Airway epithelial cell (primary cell): ENCODE measurements around the gene MAOA.

DNA sequence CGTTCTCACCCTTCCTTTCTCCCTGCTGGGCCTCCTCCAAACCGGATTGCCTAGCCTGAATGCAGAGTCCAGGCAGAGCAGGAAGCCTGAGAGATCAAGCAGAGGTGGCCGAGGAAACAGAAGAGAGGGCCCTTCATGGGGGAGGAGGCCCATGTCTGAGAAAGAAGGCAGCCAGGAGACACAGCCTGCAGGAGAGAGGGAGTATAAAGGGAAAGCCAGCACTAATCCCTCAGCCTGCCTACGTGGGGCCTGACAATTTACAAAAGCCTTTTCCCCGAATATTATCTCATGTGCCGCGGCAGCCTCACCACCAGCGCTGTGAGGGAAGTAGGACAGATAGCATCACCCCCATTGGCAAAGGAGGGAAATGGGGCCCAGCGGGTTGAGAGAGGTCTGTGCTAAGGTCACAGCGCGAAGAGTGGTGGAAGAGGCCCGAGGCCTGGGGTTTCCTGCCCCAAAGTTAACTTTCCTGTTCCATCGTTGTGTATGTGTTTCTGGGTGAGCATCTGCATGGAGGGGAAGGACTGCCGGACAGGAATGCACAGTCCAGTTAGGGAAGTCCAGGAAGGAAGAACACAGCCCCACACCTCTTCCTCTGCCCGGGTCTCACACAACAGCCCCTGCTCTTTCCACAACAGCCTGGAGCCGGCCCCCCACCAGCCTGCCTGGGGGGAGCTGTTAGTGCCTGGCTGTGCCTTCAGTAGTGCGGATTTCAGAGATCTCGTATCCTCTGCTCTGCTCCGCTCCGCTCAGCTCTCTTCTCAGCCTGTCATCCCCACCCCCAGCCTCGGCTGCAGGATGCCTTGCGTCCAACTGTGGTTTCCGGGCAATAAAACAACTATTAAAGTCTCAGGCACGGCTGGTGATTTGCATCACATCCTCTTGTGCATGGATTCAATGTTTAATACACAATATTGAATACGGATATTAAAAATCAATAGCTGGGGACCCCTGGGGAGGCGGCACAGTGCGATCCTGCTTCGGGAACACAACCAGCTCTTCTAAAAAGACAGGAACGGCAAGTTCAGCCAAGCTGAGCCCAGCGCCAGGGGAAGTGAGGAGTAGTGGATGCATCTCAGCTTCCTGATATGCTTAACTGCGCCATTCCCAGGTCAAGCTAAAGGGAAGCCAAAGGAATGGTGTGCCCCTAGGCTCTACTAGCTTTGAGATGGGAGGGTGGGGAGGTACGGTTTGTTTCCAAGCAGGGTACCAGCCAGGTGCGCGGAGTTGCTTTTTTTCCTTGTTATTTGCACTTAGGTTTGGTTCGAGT, 51.1 kb upstream of the BCOR start:
- RAMPAGE, long total RNA = no peak

DNA sequence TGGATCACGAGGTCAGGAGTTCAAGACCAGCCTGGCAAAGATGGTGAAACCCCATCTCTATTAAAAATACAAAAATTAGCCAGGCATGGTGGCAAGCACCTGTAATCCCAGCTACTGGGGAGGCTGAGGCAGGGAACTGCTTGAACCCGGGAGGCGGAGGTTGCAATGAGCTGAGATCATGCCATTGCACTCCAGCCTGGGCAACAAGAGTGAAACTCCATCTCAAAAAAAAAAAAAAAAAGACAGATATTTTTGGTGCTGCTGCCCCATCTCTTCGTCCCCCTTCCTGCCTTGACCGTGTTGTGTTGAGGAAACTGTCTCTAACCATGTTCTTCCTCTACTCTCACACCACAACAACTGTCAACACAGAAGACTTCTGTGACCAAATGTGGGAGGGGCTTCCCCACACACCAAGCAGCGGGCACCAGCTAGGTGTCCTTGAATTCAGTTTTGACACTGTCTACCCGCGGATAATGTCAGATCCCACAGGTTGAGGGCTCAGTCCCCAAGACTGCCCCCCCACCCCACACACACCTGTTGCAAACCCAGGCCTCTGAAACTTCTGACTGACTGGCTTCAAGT, 104.6 kb upstream of the BCOR start:
- RAMPAGE, long total RNA = no peak

DNA sequence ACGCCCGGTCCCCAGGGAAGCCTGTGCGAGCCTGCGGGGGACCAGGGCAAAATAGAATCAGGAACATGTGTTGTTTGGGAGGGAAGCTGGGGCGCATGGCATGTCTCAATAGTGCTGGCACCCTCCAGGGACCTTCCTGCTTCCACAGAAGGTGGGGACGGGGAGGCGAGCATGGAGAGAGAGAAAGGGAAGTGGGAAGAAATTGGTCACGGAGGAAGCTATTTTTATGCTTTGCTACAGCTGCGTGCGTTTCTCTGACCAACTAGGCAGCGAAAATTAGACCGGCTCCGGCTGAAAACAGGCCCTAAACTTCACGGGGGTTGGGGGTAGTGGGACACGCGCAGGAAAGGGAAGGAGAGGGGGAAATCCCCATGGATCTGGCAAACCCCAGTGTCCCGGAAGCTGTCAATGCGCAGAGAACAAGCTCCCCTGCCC, 169.7 kb upstream of the BCOR start:
- RAMPAGE, long total RNA = no peak

GRCh38 chrX:40582728-40583385, 2.1 kb downstream of the ATP6AP2 start:
- RAMPAGE, long total RNA = no peak

GRCh38 chrX:40663870-40664213, 16.5 kb upstream of the CXorf38 start:
- RAMPAGE, long total RNA = no peak

- RAMPAGE, long total RNA = no peak
These were observed 39.2 kb upstream of the USP9X start for GRCh38 chrX:41045816-41046634.

DNA sequence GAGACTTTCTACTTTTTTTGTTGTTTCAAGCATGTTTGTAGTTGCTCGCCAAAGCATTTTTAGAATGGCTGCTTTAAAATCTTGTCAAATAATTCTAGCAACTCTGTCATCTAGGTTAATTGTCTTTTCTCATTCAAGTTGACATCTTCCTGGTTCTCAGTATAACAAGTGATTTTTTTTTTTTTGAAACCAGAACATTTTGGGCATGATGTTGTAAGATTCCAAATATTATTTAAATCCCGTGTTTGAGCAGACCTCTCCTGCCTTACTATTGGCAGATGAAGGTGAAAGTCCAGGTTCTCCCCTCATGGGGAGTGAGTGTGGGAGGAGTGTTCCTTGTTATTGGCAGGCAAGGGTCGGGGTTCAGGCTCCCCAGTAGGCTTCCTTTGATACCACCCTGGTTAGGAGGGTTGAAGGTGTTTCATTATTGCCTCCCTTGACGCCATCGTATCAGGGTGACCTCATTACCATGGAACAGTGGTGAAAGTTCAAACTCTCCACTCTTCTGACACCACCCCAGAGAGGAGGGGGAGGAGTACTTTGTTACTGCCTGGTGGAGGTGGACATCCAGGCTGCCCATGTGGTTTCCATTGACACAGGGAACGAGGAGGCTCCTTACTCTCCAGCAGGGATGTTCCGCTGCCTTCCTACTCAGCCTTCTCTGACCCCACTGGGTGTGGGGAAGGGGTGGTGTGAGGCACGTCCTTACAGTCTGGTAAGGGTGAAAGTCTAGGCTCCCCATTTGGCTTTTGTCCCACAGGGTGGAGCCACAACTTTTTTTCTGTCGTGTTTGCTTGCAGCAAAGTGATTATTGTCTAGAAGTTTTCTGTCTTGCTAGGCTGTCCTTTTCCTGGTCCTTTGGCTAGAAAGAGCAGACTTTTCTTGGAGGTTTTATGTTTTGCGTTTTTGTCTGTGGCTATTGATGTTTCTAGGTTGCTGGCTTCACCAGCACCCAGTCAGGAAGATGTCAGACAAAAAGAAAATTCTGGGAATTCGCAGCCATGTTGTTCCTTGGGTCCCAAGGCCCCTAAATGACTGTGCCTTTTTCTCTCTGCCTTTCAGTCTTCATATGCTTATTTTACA, 37.3 kb upstream of the USP9X start:
- RAMPAGE, long total RNA = no peak

GRCh38 chrX:41087097-41087727, 2.0 kb downstream of the USP9X start:
- RAMPAGE, long total RNA = no peak

- RAMPAGE, long total RNA = no peak
These were observed 11.0 kb downstream of the USP9X start for GRCh38 chrX:41096210-41096632.

GRCh38 chrX:41218384-41218738, 115.6 kb upstream of the DDX3X start:
- RAMPAGE, long total RNA = no peak

DNA sequence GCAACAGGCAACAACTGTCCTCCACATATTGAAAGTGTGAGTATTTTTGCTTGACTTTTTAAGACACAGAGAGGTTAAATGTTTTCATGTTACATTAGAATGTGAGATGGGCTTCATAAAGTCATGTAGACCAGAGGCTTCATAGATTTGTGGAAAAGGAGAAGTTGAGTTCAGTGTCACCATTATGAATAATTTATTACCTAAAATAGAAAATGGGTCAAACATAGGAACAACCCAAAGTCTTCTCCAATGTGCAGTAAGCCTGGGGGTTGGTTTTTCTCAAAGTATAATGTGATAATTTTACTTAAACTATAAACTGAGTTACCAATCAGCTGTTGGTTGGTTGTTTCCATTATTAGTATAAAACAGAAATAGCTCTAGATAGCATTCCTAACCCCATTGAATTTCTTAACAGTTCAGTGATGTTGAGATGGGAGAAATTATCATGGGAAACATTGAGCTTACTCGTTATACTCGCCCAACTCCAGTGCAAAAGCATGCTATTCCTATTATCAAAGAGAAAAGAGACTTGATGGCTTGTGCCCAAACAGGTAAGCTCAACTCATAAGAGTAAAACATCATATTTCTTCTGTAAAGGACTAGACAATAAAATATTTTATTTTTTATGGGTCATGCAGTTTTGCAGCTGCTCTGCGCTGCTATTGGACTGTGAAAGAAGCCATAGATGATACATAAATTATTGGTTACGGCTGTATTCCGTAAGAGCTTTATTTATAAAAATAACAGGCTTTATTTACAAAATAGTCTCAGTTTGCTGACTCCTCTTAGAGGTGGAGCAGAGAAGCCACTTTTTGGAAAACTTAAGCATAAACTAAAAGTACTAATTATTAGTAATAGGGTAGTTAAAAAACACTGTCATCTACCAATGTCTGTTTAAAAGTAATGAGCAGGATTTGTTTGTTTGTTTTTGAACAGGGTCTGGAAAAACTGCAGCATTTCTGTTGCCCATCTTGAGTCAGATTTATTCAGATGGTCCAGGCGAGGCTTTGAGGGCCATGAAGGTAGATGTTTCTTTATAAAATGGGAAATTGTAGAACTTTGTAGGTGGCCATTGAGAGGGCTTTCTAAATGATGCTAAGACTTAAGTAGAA, 9.2 kb downstream of the DDX3X start:
- RAMPAGE, long total RNA = no peak

GRCh38 chrX:41823603-41823984, 99.6 kb downstream of the GPR82 start:
- RAMPAGE, long total RNA = no peak

DNA sequence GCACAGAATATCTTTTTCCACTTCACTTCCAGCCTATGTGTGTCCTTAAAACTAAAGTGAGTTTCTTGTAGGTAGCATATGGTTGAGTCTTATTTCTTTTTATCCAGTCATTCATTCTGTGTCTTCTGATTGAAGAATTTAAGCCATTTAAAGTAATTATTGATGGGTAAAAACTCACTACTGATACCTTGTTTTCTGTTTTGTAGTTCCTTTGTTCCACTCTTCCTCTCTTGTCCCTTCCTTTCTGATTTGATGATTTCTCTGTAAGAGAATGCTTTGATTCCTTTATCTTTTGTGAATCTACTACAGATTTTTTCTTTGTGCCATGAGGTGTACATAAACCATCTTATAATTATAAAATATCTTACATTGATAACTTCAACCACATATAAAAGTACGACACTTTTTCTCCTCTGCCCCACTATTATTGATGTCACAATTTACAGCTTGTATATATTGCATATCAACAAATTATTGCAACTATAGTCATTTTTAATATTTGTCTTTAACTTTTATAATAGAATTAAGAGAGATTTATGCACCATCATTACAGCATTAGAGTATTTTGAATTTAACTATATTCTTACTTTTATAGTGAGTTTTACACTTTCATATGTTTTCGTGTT, 24.0 kb downstream of the CASK start:
- RAMPAGE, long total RNA = no peak

GRCh38 chrX:43655183-43655977, 719 bp upstream of the MAOA start:
- RAMPAGE, long total RNA = no peak

GRCh38 chrX:43655978-43656804, at the start of gene MAOA:
MAOA (plus strand) TSS chrX:43656299.
- RAMPAGE, long total RNA = start-site peak on the plus strand at chrX:43656239-43656337, 2,161 and 608 reads in 2 replicates

DNA sequence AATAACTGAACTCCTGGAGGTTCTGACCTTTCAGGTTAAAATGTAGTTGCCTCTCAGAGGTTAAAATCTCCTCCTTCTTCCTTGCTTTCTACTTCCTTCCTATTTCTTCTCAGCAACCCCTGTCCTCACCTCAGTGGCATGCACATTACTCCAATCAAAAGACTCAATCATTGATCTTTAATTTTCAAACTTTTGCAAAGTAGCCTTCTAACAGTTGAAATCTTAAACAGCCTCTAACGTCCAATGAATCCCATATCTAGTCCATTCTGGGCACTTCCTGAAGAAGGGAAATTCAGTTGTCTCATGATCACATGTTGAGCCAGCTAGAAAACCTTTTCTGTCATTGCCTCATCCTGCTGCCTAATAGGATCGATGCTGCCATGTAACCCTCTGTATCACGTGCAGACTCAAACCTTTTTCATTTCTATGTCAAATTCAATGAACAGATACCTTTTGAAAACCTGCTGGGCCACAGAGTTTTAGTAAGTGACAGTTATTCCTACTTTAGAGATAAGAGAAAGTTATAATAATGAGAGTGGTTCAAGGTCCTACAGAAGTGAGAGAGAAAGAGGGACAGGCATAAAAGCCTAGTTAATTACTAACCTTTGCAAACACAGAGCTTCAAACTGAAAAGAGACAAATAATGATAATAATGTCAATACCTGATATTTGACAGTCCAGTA, 45.9 kb downstream of the MAOA start:
- RAMPAGE, long total RNA = no peak

- RAMPAGE, long total RNA = no peak
These were observed 89.9 kb downstream of the MAOA start for GRCh38 chrX:43745862-43746510.

DNA sequence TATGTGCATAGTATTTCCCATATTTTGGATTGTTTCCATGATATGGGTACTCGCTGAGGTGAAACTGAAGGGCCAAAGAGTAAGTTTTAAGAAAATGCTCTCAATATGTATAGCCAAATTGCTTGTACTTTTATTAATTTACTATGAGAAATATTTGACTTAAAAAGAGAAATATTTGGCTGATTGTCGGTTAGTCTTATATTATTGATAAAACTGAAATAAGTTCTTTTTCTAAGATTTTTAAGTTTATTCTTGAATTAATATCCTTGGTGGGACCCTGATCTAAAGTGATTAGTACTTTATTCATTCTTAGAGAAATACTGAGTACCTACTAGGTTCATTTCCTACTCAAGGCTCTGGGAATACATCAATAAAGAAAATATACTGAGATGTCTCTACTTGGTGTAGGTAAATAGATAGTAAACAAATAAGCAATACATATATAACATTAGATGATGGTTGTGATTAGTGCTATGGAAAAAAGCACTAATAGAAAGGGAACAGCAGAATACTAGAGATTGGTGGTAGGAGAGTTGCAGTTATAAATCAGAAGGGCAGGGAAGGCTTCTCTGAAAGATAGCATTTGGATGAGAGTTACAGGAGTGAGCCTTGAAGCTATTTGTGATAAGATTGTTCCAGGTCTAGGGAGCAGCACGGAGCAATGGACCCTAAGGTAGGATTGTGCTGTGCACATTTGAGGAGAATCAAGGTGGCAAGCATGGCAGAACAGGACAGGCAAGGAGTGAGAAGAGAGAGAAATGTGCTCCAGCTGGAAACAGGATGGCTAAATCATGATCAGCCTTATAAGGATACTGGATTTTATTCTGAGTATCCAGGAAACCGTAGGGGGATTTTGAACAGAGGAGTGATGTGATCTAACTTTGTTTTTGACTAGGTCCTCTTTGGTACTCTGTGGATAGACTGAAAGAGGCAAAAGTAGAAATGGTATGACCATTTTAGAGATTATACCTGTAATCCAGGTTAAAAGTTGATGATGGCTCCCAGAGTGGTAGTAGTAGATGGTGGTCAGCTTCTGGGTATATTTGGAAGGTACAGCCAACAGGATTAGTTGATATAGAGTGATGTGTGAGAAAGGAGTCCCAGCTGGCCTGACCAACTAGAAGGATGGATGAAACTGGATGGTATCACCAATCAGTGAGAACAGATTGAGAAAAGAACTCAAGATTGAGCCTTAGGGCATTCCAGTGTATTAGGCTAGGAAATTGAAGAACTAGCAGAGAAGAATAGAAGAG, 135.7 kb downstream of the DIPK2B start:
- RAMPAGE, long total RNA = no peak

DNA sequence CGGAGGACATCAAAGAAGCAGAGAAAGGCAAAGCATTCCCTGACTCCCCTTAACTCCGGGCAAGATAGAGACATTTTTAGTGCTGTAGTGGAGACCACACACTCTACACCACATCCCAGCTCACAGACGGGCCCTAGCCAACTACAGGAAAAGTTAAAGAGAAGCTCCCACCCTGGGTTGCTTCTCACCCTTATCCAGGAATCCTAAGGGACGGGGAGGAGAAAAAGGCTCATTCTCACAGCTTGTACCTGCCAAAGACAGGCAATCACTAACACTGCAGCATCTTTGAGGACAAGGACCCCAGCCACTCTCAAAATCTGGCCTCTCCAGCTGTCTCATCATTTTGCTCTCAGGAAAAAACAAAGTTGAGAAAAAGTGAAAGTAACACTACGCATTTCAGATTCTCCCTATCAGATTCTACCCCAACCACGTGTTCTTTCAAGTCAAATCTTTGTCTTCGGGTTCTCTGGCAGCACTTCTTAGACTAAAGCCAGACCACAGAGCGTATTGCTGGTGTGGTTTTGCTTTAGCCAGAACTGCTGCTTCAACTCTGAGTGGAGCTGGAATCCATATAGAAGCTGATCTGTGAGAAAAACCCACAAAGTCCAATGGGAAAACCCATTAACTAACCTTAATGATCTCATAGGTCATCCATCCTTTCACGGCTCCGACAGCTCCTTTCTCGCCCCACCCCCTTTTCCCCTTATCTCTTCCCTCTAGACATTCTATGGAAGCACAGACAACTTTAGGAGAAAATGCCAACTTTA, 605.9 kb upstream of the DIPK2B start:
- RAMPAGE, long total RNA = no peak

- RAMPAGE, long total RNA = no peak
These were observed 9.2 kb downstream of the KRBOX4 start for GRCh38 chrX:46456380-46456702.